ENCODE results near the gene ETS2.

GRCh38 chr21:36126068-36126670 lies 8.7 kb upstream of the CBR3 start:
- PRO-cap = no peak
- RAMPAGE, long total RNA = no peak

- PRO-cap = no peak
- RAMPAGE, long total RNA = no peak
Measured at GRCh38 chr21:36132529-36133295, 2.2 kb upstream of the CBR3 start.

GRCh38 chr21:36322775-36323517 lies 2.9 kb downstream of the MORC3 start:
- PRO-cap = no peak
- RAMPAGE, long total RNA = no peak

- PRO-cap = no peak
- RAMPAGE, long total RNA = no peak
Measured at GRCh38 chr21:36509865-36510387, 30.0 kb upstream of the CLDN14 start.

- PRO-cap = no peak
- RAMPAGE, long total RNA = no peak
Measured at GRCh38 chr21:36612915-36613573, 85.9 kb upstream of the SIM2 start.

GRCh38 chr21:37046940-37047545 lies 25.8 kb downstream of the PIGP start:
- PRO-cap = no peak
- RAMPAGE, long total RNA = no peak

DNA sequence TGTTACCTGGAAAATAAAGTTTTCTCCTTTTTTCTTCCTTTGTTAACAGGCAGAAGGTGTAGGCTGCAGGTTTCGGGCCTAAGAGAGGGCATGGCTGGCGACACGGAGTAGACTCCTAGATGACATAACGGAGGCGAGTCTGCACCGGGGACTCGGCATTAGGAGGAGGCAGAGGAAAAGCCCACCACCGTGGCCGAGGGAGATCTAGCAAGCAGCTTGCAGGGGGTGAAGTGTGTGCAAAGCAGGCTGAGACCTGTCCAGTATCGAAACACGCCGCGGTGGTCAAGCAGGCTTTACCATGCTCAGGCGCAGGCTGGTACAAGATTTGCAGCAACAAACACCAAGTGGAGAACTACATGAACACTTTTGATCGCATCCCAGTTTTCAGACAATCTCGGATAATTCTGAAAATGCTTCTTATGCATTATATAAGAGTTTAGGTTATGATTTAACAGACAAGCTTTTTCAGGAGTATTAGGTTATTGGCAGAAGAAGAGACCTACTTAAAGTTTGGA lies 8.6 kb downstream of the VPS26C start:
- PRO-cap = no peak
- RAMPAGE, long total RNA = no peak

- PRO-cap = unidirectional peak, minus-strand start at chr21:37367469; unidirectional peak, minus-strand start at chr21:37367705
- RAMPAGE, long total RNA = no peak
Measured at GRCh38 chr21:37367338-37367876, 834 bp downstream of the DYRK1A start.

GRCh38 chr21:37370491-37371166 lies 4.1 kb downstream of the DYRK1A start:
- PRO-cap = no peak
- RAMPAGE, long total RNA = no peak

DNA sequence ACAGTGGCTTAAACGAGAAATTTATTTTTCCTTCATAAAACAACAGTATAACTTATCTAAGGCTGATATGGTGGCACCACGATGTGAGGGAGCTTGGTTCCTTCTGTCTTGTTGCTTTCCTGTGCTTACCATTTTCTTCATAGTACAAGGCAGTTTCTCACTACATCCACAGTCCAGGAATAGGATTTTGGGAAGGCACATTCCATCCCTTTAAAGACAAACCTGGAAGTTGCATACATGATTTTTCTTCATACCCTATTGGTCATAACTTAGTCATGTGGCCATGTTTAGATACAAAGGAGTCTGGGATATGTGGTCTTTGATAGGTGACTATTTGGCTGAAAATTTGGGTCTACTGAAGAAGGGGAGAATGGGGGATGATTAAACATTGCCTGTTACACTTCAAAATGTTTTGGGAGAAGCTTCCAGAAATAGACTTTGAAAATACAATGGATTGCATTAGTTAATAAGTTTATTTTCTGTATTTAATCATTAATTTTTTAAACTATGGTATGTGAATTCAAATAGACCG lies 7.0 kb downstream of the DYRK1A start:
- PRO-cap = no peak
- RAMPAGE, long total RNA = no peak

DNA sequence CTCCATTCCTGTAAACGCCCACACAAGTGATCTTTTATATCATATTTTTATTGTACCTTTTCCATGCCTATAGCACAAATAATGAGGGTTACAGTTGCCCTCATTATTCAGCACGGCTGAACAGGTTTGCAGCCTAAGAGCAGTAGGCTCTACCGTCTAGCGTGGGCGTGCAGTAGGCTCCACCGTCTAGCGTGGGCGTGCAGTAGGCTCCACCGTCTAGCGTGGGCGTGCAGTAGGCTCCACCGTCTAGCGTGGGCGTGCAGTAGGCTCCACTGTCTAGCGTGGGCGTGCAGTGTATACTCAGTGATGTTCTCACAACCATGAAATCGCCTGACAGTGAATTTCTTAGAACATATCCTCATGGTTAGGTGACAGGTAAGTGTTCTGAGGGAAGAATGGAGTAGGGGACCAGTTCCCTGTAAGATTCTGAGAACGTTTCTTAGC lies 84.9 kb downstream of the DYRK1A start:
- PRO-cap = no peak
- RAMPAGE, long total RNA = no peak

GRCh38 chr21:37472627-37473018 lies 106.0 kb downstream of the DYRK1A start:
- PRO-cap = no peak
- RAMPAGE, long total RNA = no peak

DNA sequence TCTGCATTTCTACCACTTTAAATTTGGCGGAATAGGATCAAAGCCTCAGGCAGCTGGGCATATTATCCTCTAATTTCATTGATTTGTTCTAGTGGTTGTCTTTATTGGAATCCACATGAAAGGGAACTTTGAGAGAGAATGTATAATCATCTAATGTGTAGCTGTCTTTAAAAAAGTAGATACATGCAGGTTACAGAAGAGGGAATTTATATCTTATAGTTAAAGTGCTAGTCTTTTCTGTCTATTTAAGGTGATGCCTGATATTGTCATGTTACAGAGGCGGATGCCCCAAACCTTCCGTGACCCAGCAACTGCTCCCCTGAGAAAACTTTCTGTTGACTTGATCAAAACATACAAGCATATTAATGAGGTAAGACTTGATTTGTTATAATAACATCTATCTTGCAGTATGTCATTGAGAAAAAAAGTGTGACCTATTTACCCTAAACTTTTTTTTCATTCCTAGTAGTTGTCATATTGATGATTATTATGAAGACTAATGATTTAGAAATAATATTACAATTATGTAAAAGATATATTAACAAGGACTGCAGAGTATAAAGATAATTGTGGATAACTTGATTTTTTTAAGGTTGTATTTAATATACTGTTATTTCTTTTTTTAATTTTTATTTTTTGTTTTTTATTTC lies 111.5 kb downstream of the DYRK1A start:
- PRO-cap = no peak
- RAMPAGE, long total RNA = no peak

DNA sequence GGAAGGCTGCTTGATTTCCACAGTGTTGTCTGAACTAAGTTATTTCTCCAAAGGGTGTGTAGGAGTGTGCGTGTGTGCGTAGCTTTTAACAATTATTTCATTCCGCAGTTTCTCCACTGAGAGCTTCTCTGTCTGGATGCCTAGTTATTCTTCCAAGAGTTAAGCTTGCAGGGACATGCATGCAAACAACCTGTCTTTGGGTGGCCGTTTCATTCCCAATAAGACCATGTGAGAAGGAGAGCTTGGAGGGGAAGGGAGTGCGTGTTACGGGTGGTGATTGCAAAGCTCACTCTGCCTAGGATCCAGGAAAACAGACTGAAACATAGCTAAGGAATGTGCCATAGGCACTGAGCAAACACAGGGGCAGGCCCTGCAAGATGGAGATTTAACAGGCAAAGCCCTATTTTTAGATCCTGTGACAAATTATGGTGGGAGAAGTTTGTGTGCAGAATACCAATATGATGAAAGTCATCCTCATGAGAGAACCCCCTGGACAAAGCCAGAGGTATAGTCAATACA lies 269.8 kb downstream of the DYRK1A start:
- PRO-cap = no peak
- RAMPAGE, long total RNA = no peak

DNA sequence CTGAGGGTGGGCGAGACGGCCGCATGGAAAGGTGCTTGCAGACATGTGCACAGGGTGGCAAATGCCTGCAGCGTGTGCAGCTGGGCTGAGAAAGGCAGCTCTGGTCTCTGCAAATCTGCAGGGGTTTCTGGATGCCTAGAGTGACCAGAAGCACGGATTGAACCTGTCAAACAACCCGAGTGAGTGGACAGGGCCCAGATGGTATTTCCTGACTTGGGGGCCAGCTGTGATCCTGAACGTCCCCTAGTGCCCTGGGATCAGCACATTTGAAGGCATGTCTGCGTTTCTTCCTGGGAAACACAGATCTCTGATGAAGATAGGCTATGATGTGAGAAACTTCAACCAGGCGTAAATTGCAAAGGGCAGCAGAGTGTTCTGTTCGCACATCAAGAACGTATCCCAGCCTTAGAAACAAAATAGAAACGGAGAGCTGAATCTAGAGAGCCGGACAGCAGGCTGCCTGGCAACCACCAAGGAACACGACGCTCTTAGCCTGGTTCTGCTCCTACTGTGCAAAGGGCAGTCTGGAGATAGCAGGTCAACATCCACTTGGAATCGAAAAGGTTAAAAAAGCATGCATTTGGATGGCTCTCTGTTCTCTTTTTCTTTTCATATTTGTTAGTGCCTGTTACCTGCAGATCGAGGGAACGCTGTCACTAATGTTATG lies 163.0 kb downstream of the KCNJ6 start:
- PRO-cap = no peak
- RAMPAGE, long total RNA = no peak

GRCh38 chr21:37857489-37857842 lies 58.8 kb downstream of the KCNJ6 start:
- PRO-cap = no peak
- RAMPAGE, long total RNA = no peak

- PRO-cap = no peak
- RAMPAGE, long total RNA = no peak
Measured at GRCh38 chr21:38266724-38267080, 9.9 kb downstream of the KCNJ15 start.

GRCh38 chr21:38277883-38278312 lies 21.1 kb downstream of the KCNJ15 start:
- PRO-cap = no peak
- RAMPAGE, long total RNA = no peak

GRCh38 chr21:38503194-38504338 lies 5.3 kb upstream of the ERG start:
- PRO-cap = no peak
- RAMPAGE, long total RNA = no peak

- PRO-cap = unidirectional peak, plus-strand start at chr21:38805656; unidirectional peak, plus-strand start at chr21:38805929
- RAMPAGE, long total RNA = no peak
Measured at GRCh38 chr21:38805413-38806209, at the start of gene ETS2. TSS of gene ETS2 (plus strand) at chr21:38805929.

Data from Karpas-422 (cell line).